Tongue (tissue), 2 donors: Measurements from ENCODE around the genes PPP4R3C, IL1RAPL1, GK and FAM47A.

GRCh38 chrX:24076563-24077151 lies 21.9 kb downstream of the EIF2S3 start:
- RAMPAGE, long total RNA, result no peak

DNA sequence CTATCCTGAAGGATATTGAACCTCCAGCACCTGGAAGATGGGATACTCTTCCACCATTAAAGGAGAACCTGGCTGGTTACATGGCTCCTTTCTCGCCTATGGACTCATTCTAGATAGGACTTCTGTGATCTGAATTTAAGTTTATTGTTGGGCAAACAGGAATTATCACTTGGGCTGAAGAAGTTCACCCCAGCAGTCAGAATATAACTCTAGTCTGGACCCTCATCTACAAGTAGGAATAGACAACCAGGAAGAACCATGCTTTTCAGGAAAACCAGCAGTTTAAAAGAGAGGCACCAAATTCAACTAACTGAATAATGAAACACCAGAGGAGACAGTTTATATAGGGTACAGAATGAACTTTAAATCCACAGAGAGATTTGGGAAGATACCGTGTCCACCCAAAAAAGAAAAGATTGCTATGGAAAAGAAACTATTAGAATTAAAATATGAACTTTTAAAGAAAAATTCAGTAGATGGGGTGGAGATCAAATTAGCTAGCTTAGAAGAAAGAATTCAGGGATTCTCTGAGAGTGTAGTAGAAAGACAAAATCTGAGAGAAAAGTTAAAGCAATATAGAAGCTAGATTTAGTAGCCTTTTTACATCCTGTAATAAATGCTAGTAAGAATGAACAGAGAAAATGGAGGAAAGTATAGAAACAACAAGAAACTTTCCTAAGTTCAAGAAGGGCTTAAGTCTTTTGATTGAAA lies 17.8 kb downstream of the ZFX start:
- RAMPAGE, long total RNA, result no peak

DNA sequence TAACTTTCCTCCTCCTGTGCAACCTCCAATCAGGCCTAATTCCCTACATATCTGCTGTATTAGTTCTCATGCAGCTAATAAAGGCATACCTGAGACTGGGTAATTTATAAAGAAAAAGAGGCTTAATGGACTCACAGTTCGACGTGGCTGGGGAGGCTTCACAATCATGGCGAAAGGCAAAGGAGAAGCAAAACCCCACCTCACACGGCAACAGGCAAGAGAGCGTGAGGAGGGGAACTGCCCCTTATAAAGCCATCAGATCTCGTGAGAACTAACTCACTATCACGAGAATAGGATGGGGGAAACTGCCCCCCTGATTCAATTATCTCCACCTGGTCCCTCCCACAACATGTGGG lies 16.7 kb downstream of the SUPT20HL2 start:
- RAMPAGE, long total RNA, result no peak

GRCh38 chrX:24808035-24808699 lies 114.4 kb downstream of the POLA1 start:
- RAMPAGE, long total RNA, result no peak

GRCh38 chrX:24902893-24903202 lies 112.9 kb downstream of the ARX start:
- RAMPAGE, long total RNA, result no peak

GRCh38 chrX:25011082-25011650 lies 4.6 kb downstream of the ARX start:
- RAMPAGE, long total RNA, result no peak

- RAMPAGE, long total RNA, result no peak
Measured at GRCh38 chrX:25016909-25017455, 1.2 kb upstream of the ARX start.

DNA sequence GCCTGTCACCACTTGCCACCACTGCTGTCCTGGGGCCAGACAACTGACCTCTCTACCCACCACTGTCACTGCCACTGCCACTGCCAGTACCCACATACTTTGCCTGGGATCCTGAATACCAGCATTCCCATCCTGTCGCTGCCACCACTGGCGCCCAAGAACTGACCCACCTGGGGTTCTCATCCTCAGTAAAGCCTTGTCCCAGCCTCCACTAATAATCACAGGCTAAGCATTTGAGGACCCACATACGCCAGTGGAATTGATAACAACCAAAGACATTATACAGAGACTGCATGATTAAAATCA lies 507.1 kb downstream of the MAGEB5 start:
- RAMPAGE, long total RNA, result no peak

GRCh38 chrX:27463038-27463606 lies at the start of gene PPP4R3C:
TSS of gene PPP4R3C (minus strand) at chrX:27463341.
- RAMPAGE, long total RNA, result no peak

DNA sequence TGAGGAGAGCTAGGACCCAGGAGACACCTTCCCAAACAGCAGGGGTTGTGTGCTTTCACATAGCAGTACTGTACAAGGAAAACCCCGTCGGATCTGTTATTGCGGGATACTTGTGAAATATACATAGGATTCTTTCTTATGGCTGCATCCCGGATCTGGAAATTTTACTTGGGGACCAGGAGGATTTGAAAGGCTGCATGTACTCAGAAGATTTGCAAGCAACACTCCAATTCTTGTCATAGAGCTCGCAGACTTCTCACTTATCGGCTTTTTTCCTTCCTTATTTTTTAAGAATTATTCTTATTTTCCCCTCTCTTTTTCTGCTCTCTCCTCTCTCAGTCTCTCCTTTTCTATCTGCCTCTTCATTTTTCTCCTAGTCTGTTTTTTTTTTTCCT lies at the start of gene IL1RAPL1:
Gene IL1RAPL1 (plus strand): TSS at position 68 of the 395 bp plus-strand sequence.
- RAMPAGE, long total RNA, result no peak

- RAMPAGE, long total RNA, result no peak
Measured at GRCh38 chrX:28847154-28847881, 260.1 kb downstream of the IL1RAPL1 start.

DNA sequence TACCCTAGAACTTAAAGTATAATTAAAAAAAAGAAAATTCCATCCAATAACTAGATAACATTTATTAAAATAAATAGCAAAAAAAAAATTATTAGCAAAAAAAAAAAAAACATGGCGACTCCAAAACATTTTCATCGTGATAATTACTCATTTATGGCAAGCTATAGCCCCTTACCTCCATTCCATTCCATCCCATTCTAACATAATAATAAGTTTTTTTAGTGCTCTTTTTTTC lies 73.1 kb upstream of the MAGEB2 start:
- RAMPAGE, long total RNA, result no peak

DNA sequence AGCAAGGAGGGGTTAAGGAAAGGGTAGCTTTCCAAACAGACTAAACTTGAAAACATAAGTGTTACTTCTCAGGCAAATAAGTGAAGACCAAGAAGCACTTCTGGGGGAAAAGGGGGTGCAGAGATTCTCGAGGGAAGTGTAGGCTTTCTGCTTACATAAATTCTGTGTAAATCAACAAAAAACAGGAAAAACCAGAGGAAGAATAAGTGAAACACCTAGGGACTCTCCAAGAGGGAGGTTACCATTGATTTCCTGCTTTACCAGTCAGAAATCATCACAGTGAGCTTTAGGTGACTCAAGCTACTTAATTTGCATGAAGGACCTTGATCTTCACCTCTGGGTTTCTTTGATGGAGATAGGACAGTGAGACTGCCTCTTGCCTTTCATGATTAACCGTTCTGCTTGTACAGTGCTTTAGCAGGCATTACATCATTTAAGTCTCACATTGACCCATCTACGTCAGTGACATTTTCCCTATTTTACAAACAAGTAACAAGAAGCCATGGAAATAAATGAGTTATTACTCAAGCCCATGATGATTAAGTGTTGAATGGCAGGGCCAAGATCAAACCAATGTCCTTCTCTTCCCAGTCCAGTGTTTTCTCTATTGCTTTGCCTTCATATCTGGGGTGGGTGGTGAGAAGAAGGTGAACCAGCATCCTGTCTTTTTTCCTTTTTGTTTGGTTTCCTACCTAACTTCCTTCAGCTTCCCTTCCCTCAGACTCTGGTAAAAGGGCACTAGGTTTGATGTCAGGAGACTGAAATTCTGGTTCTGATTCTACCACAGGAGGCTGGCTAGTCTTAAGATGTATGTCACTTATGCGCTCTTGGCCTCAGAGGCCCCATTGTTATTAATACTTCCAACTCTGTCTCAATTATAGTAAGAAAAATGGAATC lies 3.3 kb upstream of the GK start:
- RAMPAGE, long total RNA, result no peak

DNA sequence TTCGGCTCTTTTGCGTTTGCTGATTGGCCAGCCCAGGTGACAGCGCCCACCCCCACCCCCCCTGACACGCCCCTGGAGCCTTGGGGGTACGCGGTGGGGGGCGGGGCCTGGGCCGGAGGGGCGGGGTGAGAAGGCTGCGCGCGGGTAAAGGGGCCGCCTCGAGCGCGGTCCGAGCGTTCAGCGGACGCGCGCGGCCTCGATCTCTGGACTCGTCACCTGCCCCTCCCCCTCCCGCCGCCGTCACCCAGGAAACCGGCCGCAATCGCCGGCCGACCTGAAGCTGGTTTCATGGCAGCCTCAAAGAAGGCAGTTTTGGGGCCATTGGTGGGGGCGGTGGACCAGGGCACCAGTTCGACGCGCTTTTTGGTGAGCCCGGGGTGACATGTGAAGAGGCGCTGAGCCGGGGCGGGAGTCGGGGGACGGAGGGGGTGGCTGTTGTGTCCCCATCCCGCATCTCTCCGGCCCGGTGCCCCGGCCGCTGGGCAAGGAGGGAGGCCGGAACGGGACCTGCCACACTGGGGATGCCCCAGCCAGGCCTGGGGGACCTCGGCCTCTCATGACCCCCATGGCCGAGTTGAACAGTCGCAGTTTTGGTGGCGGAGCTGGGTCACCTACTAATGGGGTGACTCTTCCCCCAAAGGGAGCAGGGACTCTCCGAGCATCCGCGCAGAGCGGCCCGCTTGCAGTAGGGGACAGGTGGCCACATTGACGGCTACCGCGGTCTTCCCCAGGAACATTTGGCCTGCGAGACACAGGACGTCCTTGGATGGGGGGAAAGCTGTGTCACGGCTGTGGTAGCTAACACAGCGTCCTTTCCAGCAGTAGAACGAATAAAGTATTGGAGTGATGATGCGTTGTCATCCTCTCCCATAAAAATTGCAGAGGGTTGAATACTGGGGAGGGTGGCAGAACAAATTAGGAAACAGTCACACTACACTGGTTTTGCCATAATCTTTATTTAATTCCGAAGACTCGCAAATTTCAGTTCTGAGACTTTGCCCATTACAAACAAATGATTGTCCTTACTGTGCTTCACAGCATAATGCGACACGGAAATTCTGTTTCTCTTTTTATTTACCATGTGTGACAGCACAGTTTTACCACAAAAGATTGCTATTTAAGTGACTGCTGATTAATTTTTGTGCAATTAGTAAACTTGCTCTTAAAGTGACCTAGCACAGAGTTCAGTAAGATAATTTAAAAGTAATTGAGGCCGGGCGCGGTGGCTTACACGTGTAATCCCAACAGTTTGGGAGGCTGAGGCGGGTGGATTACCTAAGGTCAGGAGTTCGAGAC lies at the start of gene GK:
Gene GK (plus strand): TSS at position 174 of the 1,296 bp plus-strand sequence.
- RAMPAGE, long total RNA, result start-site peak on the plus strand centred at position 138 of the sequence, 78 bp wide, 43 and 21 reads in 2 replicates

DNA sequence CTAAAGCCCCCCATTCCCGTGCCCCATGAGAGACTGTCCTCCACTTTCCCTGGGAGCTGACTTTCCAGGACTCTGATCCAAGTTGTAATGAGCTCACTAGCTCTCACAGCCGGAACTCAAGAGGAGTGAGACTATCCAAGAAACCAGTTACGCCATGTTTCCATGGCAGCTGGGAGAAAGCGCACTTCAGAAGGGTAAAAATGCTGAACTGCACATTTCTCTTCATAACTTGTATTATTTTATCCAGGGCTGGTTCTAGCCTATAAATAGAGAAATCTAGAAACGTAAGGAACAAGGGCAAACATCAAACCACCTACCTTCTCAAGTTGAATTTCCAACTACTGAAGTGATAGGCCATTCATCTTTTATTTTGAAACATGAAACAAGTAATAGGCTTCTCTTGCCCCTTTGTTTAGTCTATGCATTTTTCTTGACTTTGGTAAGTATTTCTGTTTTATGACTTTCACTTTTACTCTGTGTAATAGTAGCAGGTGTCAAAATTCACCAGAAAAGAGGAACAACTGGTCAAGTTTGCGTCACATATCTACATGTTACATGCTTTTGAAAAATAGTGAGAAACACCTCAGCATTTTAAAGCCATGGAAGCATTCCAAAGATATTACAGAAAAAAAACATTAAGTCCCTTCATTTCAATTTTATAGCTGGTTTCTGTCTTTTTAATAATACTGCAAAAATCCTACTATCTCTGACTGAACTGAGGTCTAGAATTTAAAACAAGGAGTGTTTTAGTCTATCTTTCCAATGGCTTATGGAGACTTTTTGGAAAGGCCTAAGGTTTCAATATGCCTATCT lies 157.0 kb upstream of the FTHL17 start:
- RAMPAGE, long total RNA, result no peak

- RAMPAGE, long total RNA, result no peak
Measured at GRCh38 chrX:31499680-31500084, 427.8 kb upstream of the FTHL17 start.

GRCh38 chrX:31932283-31932734 lies 860.5 kb upstream of the FTHL17 start:
- RAMPAGE, long total RNA, result no peak

GRCh38 chrX:32365006-32365450 lies 846.3 kb downstream of the DMD start:
- RAMPAGE, long total RNA, result no peak

GRCh38 chrX:33183239-33183714 lies 28.1 kb downstream of the DMD start:
- RAMPAGE, long total RNA, result no peak

DNA sequence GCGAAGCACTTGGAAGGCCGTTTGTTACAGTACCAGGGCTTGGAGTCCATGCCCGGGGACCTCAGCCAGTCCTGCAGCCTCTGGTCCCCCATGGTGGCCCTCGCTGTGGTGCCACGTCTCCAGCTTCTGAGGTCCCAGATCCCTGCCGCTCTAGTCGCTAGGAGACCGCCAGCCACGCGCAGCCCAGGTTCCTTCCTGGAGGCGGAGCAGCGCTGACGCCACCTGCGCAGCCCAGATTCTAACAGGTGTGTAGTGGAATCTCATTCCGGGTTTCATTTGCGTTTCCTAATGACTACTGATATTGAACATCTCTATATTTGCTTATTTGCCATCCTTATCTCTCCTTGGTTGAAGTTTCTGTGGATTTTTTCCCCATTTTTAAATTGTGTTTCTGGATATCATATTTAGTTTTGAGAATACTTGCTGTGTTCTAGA lies at the start of gene FAM47A:
Gene FAM47A (minus strand): TSS at position 128 of the 435 bp plus-strand sequence.
- RAMPAGE, long total RNA, result no peak